Colon Carcinoma Metastatic in the Lung (tissue), 2 donors: ENCODE measurements around the genes NAGLU, RETREG3, PLEKHH3 and RAMP2.

GRCh38 chr17:42283354-42283938, 4.9 kb upstream of the STAT5A start:
- PRO-cap, 2 experiments = no peak in any of the 2 experiments

- PRO-cap, 2 experiments = no peak in any of the 2 experiments
Measured at GRCh38 chr17:42294190-42295088, 6.1 kb downstream of the STAT5A start.

DNA sequence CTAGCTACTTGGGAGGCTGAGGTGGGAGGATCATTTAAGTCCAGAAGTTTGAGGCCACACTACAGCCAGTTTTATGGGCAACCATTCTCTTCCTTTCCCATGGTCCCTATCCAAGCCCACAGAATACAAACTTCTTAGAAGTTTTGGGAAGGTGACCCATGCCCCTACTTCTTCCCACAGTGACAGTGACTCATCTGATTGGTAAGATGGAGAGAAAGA, 47.8 kb downstream of the STAT3 start:
- PRO-cap, 2 experiments = no peak in any of the 2 experiments

- PRO-cap, 2 experiments = no peak in any of the 2 experiments
Measured at GRCh38 chr17:42400075-42401106, 12.1 kb upstream of the STAT3 start.

DNA sequence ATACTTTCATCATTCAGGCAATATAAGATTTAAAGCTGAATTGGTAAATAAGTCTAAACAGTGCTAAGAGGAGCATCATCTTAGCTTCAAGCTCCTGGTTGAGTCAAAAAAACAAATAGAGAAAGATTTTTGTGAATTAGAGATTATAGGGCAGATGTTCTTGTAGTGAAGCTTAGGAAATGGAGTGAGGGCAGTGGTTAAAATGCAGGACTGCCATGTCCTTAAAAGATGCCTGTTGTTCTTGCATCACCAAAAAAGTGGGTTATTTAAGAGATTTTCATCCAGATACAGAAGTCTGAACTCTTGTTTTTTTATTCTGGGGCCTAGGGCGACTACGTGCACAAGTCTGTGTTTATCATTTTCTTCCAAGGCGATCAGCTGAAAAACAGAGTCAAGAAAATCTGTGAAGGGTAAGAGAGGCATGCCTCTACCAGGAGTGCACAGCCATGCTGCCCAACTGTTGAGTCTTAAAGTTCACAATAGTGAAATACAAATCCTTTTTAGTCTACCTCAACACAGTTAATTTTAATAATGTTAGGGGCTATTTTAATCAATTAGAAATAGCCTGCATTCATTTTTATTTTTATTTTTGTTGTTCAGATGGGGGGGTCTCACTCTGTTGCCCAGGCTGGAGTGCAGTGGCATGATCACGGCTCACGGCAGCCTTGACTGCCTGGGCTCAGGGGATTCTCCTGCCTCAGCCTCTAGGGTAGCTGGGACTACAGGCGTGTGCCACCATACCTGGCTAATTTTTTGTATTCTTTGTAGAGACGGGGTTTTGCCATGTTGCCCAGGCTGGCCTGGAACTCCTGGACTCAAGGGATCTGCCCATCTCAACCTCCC, 21.9 kb downstream of the ATP6V0A1 start:
- PRO-cap, 2 experiments = no peak in any of the 2 experiments

GRCh38 chr17:42522132-42522442, 14.0 kb upstream of the NAGLU start:
- PRO-cap, 2 experiments = no peak in any of the 2 experiments

DNA sequence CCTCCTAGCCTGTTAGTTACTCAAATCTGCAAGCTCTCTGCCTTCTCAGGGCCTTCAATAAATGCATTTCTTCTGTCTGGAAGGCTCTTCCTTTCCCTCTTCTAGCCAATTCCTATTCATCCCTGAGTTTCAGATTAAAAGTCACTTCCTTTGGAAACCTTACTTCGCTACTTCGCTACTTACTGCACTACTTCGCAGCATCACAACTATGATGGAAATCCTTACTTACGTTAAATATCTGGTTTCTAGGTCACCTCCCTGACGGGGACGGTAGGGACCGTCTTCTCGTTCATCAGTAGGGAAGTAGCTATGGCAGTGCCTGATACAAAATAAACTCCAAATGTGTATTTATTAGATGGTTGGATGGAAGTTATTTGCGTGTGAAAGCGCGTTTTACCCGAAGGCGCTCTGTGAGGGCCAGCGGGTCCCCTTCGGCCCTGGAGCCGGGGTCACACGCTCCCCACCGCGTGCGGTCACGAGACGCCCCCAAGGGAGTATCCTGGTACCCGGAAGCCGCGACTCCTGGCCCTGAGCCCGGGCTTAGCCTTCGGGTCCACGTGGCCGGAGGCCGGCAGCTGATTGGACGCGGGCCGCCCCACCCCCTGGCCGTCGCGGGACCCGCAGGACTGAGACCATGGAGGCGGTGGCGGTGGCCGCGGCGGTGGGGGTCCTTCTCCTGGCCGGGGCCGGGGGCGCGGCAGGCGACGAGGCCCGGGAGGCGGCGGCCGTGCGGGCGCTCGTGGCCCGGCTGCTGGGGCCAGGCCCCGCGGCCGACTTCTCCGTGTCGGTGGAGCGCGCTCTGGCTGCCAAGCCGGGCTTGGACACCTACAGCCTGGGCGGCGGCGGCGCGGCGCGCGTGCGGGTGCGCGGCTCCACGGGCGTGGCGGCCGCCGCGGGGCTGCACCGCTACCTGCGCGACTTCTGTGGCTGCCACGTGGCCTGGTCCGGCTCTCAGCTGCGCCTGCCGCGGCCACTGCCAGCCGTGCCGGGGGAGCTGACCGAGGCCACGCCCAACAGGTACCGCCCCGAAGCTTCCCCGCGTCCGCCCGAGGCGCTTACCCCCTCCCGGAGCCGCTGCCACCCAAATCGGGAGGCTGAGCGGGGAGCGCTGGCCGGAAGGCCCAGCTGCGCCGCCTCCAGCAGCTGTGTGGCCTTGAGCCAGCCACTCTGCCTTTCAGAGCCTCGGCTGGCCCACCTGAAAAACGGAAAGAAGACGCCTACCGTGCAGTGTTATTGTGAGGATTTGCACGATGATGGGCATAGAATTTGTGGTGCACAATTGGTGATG, at the start of gene NAGLU:
NAGLU (plus strand) TSS at position 603 of the 1,288 bp plus-strand sequence.
- PRO-cap, 2 experiments = peak in 2 of 2 experiments; most common plus-strand start position 623 of the sequence (in 2); most common minus-strand start position 515 of the sequence (in 2)

DNA sequence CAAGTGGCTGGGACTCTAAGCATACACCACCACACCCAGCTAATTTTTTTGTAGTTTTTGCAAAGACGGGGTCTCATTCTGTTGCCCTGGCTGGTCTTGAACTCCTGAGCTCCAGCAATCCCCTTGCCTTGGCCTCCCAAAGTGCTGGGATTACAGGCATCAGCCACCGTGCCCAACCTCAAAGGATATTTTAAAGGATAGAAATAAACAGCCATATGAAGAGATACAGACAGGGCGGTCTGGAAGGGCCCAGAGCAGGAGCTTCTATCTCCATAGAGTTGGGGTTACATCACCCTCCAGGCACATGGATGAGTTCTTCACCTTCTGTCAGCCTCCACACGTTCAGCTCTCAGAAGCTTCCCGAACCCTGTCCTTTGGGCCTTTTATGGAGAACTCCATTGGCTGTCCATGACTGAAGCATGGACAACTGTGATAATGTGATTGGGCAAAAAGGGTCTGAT, 7.0 kb upstream of the HSD17B1 start:
- PRO-cap, 2 experiments = no peak in any of the 2 experiments

GRCh38 chr17:42553865-42554147, 1.1 kb downstream of the HSD17B1 start:
- PRO-cap, 2 experiments = no peak in any of the 2 experiments

- PRO-cap, 2 experiments = peak in 2 of 2 experiments; most common plus-strand start chr17:42608547 (in 1); most common minus-strand start chr17:42609364 (in 1)
Measured at GRCh38 chr17:42608230-42609490, at the start of gene RETREG3. Gene RETREG3, minus strand, starts transcription at chr17:42609374.

GRCh38 chr17:42676254-42677203, at the start of gene PLEKHH3:
Gene PLEKHH3, minus strand, starts transcription at chr17:42676994.
- PRO-cap, 2 experiments = peak in 2 of 2 experiments; most common minus-strand start chr17:42676994 (in 2)

GRCh38 chr17:42748133-42748662, 3.4 kb upstream of the EZH1 start:
- PRO-cap, 2 experiments = no peak in any of the 2 experiments

DNA sequence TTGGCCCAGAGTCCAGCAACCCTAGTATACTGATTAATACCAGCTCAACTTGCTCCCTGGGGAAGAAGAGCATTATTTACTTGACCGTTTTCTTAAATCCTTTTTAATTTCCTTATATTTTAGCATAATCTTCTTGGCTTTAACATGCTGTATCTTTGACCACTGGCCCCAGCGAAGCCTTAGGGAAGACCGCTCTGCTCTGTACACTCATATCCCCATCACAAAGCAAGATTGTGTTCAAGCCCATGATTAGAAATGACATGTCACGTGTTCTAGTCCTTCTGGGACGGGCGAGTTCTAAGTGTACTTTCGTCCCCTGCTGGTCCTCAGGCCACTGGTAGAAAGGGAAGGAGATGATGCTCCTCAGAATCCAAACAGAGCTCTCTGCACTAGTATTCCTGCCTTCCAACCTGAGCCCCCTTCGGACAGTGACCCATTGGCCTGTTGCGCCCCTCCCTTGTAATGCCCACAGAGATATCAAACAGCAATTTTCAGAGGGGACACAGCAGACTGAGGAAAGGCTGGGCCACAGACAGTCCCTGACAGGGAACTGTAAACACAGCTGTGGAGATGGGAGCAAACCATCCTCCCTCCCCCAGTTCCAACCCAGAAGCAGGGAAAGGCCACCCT, 4.3 kb upstream of the EZH1 start:
- PRO-cap, 2 experiments = no peak in any of the 2 experiments

GRCh38 chr17:42760560-42761827, at the start of gene RAMP2:
Gene RAMP2, plus strand, starts transcription at chr17:42761227.
- PRO-cap, 2 experiments = peak in 1 of 2 experiments; most common plus-strand start chr17:42761227 (in 1)

DNA sequence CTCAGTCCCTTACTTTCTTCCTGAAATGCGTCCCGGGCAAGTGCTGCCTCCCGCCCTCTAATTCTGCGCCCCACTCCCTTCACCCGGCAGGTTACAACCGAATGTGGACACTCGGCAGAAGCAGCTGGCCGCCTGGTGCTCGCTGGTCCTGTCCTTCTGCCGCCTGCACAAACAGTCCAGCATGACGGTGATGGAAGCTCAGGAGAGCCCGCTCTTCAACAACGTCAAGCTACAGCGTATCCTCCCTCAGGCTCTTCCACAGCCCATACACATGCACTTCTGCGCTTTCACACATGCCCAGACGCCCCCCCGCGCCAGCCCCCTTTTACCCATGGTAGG, 363 bp downstream of the VPS25 start:
- PRO-cap, 2 experiments = no peak in any of the 2 experiments

DNA sequence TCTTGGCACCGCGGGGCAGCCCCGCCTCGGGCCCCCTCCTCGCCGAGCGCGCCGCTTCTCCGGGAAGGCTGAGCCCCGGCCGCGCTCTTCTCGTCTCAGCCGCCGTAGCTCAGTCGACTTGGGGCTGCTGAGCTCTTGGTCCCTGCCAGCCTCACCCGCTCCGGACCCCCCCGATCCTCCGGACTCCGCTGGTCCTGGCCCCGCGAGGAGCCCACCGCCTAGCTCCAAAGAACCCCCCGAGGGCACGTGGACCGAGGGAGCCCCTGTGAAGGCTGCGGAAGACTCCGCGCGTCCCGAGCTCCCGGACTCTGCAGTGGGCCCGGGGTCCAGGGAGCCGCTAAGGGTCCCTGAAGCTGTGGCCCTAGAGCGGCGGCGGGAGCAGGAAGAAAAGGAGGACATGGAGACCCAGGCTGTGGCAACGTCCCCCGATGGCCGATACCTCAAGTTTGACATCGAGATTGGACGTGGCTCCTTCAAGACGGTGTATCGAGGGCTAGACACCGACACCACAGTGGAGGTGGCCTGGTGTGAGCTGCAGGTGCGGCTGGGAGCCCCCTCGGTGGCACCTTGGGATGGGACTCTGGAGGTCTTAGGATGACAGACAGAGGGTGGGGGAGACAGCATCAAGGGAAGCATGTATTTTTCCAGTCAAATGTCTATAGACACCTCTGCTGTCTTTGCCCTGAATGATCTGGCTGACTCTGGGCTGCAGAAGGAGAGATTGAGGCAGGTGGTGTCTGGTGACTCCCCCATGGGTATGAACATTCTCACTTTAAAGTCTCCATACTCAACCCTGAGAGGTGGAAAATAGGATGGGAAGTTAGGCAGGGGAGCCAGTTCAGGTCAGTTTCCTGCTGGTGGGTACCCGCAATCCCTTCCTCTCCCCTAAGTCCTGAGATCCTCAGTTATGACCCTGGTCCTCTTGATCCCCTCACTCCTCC, 639 bp downstream of the WNK4 start:
- PRO-cap, 2 experiments = no peak in any of the 2 experiments

DNA sequence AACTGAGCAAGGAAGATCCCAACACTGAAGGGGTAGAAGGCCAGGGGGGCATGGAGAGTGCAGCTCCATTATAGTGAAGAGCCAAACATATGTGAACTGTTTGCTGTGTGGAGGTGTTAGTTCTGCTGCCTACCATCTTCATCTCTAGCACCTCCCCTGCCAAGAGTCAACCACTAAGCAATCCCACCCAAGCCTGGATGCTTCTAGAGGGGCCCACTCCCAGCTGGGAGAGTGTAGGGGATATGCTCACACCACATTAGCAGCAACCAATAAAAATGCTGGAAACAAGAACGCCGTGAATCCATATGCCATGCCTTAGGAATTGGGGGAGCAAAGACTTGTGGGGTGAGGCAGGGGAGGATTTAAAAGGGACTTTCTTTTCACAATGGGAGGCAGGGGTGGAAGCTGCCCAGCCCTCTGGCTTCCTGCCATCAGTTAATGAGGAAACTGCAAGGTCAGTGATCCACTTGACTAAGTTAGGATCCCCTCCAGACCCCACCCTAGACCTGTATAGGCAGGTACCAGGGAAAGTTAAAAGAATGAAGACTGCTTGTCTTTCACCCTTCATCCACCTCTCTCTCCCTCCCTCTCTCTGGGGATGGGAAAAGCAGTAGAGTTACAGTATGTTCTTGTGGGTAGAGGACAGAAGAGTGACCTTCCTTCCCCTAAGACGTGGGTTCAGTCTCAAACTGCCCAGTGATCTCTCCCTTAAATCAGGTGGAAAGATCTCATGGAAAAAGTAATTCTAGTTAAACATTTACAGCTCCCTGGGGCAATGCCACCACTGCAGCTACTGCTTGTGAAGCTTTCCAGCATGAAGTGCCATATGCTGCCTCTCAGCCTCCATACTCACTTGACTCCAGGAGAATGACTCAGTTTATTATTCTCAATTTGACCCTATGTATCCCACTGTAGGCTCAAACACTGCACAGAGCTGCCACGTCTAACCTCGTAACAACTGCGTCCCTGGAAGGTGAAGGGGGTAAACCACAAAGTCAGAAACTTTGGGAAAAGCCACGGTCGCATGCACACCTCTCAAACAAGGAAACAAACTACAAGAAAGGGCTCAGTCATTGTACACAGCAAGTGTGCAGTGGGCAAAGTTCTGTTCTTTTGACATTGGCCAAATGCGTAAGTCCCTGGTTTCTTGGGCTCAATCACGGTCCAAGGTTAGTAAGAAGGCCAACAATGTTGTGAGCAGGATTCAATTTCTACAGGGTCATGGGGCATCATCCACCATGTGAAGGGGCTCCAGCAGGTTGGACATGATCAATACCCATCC, 1.3 kb downstream of the COA3 start:
- PRO-cap, 2 experiments = peak in 2 of 2 experiments; most common plus-strand start position 802 of the sequence (in 1); most common minus-strand start position 652 of the sequence (in 2)

- PRO-cap, 2 experiments = no peak in any of the 2 experiments
Measured at GRCh38 chr17:42886866-42887211, 13.8 kb upstream of the G6PC1 start.

DNA sequence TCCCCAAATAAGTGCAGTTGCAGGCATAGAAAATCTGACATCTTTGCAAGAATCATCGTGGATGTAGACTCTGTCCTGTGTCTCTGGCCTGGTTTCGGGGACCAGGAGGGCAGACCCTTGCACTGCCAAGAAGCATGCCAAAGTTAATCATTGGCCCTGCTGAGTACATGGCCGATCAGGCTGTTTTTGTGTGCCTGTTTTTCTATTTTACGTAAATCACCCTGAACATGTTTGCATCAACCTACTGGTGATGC, 241 bp upstream of the G6PC1 start:
- PRO-cap, 2 experiments = no peak in any of the 2 experiments

GRCh38 chr17:42989061-42989499, 8.7 kb downstream of the RUNDC1 start:
- PRO-cap, 2 experiments = no peak in any of the 2 experiments